ENCODE results near the genes FBXO9 and BMP5.

DNA sequence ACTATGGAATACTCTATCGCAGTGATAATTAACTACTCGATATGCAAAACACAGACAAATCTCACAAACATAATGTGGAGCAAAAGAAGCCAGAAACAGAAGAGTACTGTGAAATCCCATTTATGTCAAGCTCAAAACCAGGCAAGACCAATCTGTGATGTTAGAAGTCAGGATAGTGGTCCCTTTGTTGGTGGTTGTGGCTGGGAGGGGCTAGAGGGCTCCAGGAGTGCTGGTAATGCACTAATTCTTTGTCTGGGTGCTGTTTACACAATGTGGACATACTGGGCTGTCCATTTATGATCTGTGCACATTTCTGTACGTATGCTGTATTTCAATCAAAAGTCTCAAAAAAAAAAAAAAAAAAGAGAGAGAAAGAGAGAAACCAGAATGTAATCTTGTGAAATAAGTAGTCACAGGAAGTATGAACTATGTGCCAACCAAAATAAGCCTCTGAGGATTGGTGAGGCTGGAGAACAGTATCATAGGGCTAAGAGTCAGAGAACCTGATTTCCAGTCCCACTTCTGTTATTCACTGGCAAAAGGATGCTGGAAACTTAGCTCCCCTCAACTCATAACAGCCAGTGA, 19.5 kb upstream of the TRAM2 start:
- RRBS, result no CpG with 5 or more reads among the region's 3 CpGs

GRCh38 chr6:52990268-52990556, 4.9 kb downstream of the GSTA4 start:
- RRBS, result no CpG with 5 or more reads among the region's 3 CpGs

- RRBS, result no CpG with 5 or more reads among the region's 5 CpGs
Measured at GRCh38 chr6:53062194-53062861, 704 bp upstream of the CILK1 start.

DNA sequence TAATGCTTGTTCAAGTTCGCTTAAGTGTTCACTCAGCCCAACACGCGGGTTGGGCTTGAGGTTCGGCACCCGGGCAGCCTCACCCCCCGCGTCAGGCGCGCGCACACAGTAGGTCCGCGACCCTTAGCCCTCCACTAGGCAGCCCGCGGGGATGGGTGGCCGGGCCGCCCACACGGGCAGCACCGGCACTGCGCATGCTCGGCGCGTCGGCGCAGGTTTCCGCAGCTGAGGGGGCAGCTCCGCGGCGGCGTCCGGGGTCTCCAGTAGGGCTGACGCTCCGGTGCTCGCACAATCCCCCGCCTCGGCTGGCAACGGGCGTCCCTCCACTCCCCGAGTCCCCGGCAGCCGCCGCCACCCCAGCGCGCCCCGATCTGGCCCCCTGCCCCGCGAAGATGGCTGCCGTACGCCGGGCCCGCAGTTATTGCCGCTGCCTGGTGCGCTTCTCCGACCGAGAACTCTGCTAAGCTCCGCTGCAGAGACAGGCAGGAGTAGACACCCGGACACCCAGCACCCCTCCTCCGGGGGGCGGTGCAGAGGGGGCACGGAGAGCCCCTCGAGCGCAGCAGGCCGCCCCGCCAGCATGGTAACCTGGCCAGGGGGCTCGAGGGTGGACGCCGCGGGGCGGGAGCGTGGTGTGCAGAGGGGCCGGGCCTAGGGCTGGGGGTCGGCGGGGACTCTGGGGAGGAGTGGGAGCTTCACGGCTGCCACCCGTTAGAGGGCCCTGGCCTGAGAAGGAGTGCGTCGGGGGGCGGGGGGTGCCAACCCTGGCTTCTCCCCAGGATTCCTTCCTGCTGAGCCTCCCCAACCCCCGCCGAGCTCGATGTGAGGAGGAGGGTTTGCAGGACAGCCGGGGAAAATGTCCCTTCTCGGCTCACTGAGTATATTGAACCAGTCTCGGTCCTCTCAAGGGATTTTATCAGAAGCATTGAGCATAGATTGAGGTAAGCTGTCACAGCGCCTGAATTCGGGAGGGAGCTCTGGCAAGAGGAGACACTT, at the start of gene FBXO9:
TSS of gene FBXO9 (plus strand) at position 195 of the 996 bp plus-strand sequence.
- RRBS, result 1% methylated on average over 45 of the region's 85 CpGs

GRCh38 chr6:53342871-53343479, 5.8 kb downstream of the ELOVL5 start:
- RRBS, result no CpG with 5 or more reads among the region's 5 CpGs

GRCh38 chr6:53343862-53345309, 4.4 kb downstream of the ELOVL5 start:
- RRBS, result no CpG with 5 or more reads among the region's 6 CpGs

DNA sequence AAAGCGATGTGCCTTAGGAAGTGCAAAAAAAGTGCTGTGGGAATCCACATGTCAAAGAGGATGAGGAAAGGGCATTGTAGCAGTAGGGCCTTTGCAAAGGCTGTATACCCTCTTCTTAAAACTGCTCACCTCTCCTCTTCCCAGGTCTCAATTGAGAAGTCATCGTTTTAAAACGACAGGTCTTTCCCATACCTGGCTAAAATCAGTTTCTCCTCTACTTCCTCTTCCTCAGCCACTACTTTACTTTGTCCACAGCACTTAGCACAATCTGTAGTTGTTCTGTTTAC, 9.6 kb upstream of the ELOVL5 start:
- RRBS, result no CpG with 5 or more reads among the region's 3 CpGs

- RRBS, result no CpG with 5 or more reads among the region's 1 CpG
Measured at GRCh38 chr6:53431266-53431761, 82.6 kb upstream of the ELOVL5 start.

GRCh38 chr6:53855063-53856007, 60.5 kb downstream of the LRRC1 start:
- RRBS, result no CpG with 5 or more reads among the region's 5 CpGs

DNA sequence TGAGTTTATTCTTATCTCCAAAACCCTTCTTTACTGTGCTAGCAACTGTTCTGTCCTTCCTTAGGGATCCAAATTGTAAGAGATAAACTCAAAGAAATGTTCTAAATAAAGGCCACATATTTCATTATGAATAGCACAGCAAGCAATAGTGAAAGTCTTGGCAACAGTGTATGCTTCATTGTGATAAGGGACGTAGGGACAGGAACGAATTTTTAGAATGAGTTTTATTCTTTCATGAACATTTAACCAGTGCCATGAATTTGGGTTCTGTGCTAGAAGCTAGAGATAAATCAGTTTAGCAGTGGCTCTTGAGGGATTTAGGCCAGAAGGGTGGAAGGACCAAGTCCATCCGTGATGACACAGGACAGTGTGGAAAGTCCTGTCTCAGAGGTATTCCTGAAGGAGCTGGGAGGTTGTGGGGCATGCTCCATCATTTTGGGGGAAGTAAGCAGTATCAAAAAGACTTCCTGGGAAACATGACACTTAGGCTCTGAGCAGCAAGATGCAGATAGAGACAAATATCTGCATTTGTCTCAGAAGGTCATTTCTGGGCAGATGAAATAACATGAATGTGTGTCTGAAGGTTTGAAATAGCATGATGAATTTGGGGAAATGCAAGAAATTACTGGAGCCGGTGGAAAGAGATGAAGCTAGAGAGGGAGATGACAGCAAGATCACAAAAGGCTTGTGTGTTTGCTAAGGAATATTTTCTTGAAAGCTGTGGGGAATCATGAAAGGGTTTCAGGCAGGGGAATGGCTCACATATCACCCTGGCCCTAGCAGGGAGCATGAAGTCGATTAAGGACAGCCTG, 61.4 kb downstream of the LRRC1 start:
- RRBS, result no CpG with 5 or more reads among the region's 5 CpGs

GRCh38 chr6:55875251-55875790, at the start of gene BMP5:
Gene BMP5, minus strand, starts transcription at chr6:55875590.
- RRBS, result no CpG with 5 or more reads among the region's 3 CpGs

GRCh38 chr6:56374862-56375523, 127.6 kb upstream of the COL21A1 start:
- RRBS, result no CpG with 5 or more reads among the region's 6 CpGs

- RRBS, result no CpG with 5 or more reads among the region's 12 CpGs
Measured at GRCh38 chr6:56458607-56459218, 211.3 kb upstream of the COL21A1 start.

GRCh38 chr6:56615550-56615932, 339.1 kb downstream of the DST start:
- RRBS, result no CpG with 5 or more reads among the region's 3 CpGs

DNA sequence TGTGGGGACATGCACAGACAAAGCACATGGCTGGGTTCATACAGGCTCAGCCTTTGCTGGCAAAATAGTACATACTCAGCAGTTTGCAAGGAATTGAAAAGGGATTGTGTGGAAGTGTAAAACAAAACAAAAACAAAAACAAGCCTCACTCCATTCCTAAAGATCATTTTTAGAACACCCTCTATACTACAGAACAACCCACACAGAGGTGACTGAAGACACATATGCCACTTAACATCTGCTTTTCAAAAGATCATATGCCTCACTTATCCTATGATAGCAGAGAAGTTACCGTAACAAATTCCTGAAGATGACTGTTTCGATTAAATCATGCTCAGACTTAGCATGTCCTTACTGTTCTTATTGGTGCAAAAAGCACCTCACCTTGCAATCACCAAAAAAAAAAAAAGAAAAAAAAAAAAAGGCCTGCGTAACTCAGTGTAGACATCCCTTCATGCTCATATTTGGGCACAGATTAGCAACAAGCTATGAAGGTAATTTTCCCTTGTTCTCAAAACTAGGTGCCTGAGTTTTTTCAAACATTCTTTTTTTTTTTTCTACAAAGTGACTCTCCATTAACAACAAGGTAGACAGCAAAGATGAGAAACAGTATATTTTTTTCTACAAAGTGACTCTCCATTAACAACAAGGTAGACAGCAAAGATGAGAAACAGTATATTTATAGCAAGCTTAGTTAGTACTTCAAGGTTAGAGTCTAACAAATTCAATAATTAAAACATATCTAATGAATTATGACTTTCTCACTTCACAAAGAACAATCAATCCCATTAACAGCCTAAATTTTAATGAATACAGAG, 294.2 kb downstream of the DST start:
- RRBS, result no CpG with 5 or more reads among the region's 3 CpGs

DNA sequence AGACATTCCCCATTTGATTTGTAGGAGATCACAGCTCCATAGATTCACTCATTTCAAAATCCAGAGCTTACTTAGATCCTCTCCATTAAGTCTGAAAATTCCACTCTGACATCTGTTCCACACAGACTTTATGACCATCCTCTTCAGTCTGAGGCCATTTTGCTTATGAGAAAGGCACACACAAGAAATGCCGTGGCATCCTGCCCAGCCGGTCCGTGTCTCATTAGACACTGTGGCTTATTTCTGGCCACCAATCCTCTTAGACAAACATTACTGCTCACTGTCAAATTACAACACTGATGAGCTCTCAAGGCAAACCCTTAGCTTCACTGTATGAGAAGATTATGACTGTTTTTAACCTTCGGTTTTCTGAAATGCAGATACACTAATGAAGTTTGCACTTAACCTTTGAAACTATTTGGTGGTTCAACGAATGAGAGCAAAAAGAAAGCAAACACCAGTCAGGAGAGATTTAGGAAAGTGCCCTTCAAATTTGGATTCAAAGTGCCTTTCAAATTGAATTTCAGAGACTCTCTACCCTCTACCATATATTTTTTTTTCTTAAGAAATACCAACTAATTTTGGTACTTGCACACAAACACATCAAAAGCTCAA, 261.4 kb downstream of the DST start:
- RRBS, result no CpG with 5 or more reads among the region's 5 CpGs

- RRBS, result no CpG with 5 or more reads among the region's 4 CpGs
Measured at GRCh38 chr6:56713215-56713788, 241.3 kb downstream of the DST start.

DNA sequence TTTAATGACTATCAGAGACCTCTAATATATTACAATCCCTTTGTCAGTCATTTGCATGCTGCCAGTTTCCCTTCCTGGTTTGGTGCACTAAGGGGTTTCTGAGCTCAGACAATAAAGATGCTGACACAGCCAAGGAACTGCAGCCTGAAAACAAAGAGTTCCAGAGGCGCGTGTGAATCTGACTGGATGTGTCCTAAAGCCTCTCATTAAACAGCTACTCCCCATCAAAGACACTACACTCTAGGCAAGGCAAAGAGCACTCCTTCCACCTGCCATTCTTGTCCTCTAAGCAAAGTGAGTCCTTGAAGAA, 195.1 kb downstream of the DST start:
- RRBS, result no CpG with 5 or more reads among the region's 2 CpGs

- RRBS, result no CpG with 5 or more reads among the region's 1 CpG
Measured at GRCh38 chr6:56839023-56839481, 115.6 kb downstream of the DST start.

All from BE2C (cell line).